Osteocyte (in vitro differentiated cells): ENCODE measurements around a stretch of chr2.

GRCh38 chr2:197207299-197208109 lies 103.1 kb downstream of the ANKRD44 start:
- PRO-cap, result no peak

DNA sequence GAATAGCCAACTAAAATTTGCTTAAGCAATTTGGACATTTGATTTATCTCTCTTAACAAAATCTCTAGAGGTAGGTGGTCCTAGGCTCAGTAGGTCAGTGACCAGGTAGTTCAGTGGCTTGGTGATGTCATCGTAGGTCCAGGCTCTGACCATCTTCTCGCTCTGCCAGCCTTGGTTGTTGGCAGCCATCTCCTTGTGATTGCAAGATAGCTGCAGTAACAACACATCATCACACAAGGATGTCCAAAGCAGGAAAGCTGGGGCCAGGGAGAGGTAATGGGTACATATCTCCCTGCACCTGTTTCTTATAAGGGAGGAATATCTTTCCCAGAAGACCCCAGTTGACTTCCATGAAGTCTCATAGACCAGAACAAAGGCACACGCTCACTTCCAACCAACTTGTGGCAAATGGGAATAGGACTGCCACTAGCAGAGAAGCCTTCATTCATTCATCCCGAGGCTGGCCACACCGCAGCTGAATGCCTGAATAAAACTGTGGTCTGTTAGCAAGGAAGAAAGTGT lies 60.5 kb downstream of the ANKRD44 start:
- PRO-cap, result no peak

GRCh38 chr2:197293573-197294278 lies 16.9 kb downstream of the ANKRD44 start:
- PRO-cap, result no peak

GRCh38 chr2:197581887-197582310 lies 66.0 kb downstream of the MOB4 start:
- PRO-cap, result no peak

GRCh38 chr2:197613204-197614118 lies 61.9 kb downstream of the RFTN2 start:
- PRO-cap, result no peak

DNA sequence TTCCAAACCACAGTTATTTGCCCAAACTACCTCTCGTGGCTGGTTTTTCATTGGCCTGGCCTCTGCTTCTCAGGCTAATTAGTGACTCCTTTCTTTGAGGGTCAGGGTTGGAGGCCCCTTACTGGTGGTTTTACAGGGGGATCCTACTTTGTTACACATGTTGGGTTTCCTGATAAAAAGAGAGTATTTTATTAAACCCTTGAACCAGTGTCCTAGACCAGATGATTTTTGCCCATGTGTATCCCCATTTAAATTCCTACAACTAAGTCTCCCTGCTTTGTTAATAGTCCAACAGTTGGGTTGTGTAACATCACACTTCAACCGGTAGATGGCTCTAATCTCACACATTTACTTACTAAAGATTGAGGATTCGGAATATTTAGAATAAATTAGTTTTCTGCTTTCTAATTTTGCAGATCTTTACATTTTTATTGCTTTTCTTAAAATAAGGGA lies 2.3 kb downstream of the MARS2 start:
- PRO-cap, result no peak

- PRO-cap, result no peak
Measured at GRCh38 chr2:197837865-197838345, 33.5 kb downstream of the PLCL1 start.

GRCh38 chr2:197928977-197929811 lies 124.8 kb downstream of the PLCL1 start:
- PRO-cap, result no peak

- PRO-cap, result no peak
Measured at GRCh38 chr2:198775672-198776390, 681.9 kb downstream of the SATB2 start.

DNA sequence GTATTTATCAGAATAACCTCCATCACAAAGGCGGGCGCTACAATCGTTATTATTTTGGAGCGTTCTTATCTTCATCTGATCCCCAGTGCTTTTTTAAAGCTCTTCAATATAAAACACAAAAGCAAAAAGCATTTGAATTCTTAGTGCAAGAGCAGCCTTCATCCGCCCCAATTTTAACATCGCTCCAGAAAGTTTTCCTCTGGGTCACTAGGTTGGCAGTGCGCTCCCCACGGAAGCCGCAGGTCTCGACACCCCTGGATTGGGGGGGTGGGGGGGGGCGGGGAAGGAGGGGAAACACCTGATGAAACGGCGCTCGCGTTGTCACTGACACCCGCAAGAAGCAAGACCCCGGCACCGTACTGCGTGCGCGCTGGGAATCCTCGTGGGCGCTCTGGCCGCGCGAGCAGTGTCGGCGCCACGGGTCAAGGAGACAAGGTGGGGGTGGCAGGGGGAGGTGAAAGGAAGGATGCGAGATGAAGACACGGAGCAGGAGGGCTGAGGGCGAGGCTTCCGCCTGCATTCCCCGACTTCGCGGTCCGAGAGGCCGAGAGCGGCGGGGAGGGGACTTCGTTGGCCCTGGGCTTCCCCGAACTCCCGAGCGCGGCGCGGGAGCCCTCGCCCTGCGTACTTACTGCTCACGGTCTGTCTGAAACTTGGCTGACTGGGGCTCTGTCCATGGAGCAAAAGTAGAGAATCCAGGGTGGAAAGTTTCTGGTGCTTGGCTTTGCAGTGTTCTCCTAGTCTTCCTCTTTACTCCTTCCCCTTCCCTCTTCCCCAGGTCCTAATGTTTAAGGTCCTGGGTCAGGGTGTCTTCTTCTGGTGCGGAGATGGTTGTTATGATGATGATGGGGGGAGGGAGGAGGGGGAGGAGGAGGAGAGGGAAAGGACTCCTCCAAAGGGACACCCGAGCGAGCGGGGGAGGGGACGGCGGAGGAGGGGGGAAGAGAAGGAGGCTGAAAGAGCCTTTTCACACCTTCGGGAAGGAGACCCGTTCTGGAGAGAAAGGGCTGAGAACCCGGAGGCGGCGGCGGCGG lies 715 bp downstream of the SATB2 start:
- PRO-cap, result no peak

DNA sequence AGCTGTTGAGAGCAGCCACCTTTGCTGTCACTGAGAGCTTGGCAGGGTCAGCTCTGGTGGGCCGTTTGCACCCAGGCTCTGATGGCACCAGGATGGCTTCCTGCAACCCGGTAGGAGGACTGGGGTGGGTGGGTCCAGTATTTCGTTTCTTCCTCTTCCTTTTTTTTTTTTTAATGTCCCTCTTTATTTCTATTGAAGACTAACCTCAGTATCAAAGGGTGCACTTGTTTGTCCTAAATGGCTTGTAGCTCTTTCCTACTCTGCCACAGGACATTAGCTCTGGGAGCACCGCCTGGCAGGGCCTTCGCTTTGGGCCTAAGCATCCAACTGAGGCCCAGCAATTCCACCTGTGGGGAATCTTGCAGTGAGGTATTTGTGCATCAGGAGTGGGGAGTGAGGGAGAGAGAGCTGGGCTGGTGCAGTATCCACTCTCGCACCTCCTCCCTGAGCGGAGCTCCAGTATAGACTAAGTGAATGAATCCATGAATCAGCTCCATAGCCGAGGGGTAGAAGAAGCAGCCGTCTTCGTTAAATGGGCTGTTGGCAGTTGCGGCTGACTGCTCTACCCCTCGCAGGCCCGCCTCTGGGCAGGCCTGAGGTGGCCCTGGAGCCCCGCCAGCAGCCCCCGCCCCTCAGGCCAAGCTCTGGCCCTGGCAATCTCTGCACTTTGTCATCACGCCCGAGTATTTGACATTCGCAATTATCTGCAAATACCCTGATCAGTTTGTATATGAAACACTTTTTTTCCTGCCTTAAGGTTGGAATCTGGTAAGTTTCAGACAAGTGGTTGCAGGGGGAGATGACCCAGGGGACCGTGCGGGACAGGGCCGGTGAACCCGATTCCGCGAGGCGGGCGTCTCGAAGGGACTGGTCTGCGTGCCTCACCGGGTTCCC lies 10.7 kb upstream of the SATB2 start:
- PRO-cap, result no peak

GRCh38 chr2:199926249-199927287 lies 15.5 kb downstream of the C2orf69 start:
- PRO-cap, result no peak

DNA sequence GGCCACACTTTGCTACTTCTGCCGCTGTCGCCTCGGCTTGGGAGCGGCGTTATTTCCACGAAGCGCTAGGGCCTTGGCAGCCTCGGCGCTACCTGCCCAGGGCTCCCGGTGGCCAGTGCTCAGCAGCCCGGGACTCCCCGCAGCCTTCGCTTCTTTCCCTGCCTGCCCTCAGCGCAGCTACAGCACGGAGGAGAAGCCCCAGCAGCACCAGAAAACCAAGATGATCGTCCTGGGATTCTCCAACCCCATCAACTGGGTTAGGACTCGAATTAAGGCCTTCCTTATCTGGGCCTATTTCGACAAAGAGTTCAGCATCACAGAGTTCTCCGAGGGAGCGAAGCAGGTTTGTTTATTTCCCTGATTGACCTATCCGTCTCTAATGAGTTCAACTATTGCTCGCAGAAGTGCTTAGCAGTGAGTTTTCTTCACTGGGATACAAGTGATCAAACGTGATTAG lies 552 bp downstream of the MAIP1 start:
- PRO-cap, result no peak

GRCh38 chr2:200352596-200353327 lies 46.3 kb downstream of the SPATS2L start:
- PRO-cap, result no peak

- PRO-cap, result no peak
Measured at GRCh38 chr2:200383460-200383792, 76.9 kb downstream of the SPATS2L start.

DNA sequence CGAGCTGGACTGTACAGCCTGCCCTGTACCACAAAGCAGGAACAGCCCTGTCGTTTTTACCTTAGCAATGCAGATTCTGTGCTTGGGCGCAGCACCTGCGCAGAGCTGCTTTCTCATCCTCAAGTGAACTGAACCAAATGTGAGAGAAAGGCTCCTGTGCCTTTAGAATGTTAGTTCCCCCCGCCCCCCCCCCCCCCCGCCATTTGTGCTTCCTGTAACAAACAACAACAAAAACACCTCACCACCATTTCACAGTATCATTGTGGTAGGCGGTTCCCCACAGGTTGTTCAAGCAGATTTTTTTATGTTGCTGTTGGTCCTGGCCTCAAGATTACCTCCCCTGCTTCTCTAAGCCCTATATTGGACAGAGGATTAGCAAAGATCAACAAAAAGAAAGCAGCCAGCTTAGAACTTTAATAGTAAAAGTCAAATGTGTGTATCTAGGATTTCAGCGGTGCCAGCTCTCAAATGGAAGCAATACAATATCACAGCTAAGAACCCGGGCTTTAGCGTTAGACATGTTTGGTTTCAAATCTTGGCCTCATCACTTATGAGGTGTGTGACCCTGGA lies 84.8 kb downstream of the KCTD18 start:
- PRO-cap, result no peak

DNA sequence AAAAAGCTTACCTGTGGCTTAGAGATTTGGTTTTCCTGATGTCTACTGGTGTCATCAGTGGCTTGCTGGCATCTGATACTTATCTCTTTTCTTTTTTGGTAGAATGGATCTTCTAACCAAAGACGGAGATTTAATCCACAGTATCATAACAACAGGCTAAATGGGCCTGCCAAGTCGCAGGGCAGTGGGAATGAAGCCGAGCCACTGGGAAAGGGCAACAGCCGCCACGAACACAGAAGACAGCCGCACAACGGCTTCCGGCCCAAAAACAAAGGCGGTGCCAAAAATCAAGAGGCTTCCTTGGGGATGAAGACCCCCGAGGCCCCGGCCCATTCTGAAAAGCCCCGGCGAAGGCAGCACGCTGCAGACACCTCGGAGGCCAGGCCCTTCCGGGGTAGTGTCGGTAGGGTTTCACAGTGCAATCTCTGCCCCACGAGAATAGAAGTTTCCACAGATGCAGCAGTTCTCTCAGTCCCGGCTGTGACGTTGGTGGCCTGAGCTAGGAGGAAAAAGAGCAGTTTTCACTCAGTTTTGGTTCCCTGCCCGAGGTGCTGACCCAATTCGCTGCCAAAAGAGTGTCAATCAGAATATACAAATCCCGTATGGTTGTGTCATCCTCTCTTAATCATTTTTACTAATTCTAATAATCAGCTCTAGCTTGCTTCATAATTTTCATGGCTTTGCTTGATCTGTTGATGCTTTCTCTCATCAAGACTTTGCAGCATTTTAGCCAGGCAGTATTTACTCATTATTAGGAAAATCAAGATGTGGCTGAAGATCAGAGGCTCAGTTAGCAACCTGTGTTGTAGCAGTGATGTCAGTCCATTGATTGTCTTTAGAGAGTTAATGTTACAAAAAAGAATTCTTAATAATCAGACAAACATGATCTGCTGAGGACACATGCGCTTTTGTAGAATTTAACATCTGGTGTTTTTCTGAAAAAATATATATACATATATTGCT lies 32.1 kb downstream of the KCTD18 start:
- PRO-cap, result no peak

- PRO-cap, result no peak
Measured at GRCh38 chr2:200602467-200602952, 16.7 kb downstream of the AOX1 start.

- PRO-cap, result no peak
Measured at GRCh38 chr2:200709940-200710392, 101.7 kb upstream of the BZW1 start.

GRCh38 chr2:200741842-200742269 lies 69.9 kb upstream of the BZW1 start:
- PRO-cap, result no peak